Daoy (cell line): ENCODE results near the gene LONRF2.

DNA sequence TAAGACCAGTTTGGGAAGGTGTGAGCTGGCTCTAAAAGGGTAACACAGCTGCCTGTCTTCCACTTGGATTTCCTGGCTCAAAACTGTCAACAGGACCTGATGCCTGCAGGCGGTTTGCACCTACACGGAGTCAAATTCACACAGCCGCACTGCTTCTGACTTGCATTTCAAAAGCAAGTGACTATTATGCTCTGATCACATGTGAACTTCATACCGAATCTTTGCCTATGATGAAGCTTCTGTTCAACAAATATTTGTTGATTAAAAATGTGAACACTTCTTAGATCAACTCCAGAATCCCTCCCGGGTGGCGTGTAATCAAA lies 909 bp downstream of the CRACDL start:
- RAMPAGE, long total RNA: no peak

DNA sequence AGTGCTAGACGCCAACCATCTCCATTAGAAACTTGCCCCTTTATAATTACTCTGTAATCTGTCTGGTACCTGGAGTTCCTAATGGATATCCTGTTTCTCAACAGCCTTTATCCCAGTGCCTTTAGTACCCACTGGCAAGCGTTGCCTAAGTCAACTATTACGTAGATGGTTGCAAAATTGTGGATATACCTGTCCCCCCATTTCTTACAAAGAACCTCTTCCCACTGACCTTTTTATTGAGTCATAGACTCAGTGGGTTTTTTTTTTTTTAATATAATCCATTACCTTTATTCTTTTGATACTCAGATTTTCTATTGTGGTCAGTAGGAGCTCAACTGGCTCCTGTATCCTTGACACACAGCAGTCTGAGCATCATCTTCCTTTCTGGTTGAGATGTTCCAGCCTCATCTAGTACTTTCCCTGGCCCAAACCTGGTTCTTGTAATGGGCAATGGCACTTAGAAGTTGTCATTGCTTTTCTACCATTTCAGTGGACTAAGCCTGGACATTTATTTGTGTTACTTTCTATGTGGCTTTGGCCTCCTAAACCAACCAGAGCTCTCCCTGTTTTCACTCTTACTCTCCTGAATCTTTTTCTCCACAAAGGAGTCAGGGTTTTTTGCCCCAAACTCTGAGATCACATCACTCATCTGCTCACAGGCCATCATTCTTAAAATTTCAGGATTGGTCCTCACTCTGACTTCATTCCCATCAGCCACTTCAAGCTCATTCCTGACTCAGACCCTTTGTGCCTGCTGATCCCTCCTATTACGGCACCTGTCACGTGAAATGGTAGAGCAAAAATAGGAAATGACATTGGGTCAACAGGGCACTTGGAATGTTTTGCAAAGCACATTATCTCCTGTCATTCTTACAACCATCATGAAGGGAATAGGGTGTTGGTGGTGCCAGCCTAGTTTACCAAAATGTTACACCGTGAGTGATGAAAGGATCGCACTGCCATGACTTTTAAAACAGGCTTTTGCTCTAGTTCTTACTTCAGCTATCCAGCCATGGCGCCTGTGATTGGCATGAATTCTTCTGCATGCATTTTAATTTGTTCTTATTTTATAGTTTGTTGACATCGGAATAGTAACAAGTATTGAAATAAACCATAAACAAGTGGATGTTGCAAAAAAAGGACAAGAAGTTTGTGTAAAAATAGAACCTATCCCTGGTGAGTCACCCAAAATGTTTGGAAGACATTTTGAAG lies 60.9 kb downstream of the EIF5B start:
- RAMPAGE, long total RNA: no peak

DNA sequence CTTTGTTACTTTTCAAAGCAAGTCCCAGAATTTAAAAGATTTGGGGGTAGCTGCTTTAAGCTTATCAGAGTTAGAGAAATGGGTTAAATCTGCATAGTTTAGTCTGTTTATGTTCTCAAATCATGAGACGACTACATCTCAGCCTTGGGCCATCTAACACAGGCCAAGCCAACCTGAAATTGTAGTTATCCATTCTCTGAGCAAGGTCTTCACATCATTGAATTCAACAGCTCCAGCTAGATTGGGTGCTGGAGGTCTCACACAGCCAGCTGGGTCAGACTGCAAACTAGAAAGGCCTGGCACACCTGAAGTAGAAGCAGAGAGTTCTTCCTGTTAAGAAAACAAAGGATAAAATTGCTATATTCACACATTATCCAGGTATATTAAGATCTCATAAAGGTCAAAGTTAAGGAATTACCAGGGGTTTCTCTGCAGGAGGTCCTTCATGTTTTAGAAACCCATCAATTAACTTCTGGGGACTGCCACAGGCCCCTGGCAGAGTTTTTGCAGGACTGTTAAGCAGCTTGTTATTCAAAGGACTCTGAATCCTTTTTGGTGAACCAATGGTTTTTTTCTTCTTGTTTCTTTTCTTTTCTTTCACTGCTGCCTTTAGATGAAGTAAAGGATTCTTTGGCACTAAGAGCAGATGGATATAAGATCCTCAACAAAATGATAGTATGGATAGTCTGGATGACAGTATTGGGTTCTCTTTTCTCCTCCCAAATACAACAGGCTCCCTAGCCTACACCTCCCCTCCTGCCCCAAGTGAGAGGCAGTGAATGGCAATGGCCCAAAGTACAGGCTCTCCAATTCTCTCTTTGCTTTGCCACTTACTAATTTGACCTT lies 65.5 kb downstream of the EIF5B start:
- RAMPAGE, long total RNA: no peak

- RAMPAGE, long total RNA: no peak
Observed at GRCh38 chr2:99480448-99480740, 9.4 kb downstream of the REV1 start.

GRCh38 chr2:99488436-99489022 lies 1.3 kb downstream of the REV1 start:
- RAMPAGE, long total RNA: no peak

DNA sequence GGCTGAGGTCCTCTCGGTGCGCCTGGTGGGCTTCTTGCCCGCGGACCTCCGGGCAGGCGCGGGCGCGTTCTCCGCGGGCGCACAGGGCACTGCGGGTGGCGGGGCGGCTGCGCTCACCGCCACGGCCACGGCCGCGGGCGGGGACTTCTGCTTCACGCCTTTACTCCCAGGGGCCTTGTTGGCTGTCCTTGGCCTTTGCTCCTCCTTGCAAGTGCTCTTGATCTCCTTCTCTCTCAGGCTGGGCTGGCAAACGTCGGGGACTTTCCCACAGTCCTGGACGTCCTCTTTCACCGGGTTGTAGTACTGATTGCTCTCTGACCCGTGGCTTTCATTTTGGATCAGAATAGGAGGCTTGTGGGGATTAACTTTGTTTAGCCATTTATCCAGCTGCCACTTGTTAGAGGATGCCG lies 104.1 kb upstream of the REV1 start:
- RAMPAGE, long total RNA: no peak

- RAMPAGE, long total RNA: no peak
Observed at GRCh38 chr2:99971179-99971620, 171.2 kb downstream of the AFF3 start.

DNA sequence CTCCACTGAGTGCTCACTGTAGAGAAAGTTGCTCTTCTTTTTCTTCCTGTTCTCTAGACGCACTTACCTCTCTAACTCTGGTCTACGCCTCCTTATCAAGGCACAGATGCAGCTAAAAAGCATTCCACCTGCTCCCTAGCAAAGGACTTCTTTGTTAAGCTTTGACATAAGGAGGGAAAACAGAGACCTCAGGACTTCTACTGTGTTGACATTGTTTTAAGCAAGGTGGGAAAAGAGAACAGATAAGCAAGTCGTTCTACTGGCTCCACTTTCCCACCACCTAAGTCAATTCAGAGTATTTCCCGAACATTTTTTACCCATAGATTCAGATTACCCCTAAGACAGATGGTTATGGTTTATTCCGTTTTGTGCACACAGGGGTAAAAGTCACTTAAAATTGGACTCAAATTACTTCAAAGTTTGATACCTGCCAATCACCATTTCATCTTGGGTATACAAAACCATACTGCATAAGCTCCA lies 169.2 kb downstream of the AFF3 start:
- RAMPAGE, long total RNA: no peak

DNA sequence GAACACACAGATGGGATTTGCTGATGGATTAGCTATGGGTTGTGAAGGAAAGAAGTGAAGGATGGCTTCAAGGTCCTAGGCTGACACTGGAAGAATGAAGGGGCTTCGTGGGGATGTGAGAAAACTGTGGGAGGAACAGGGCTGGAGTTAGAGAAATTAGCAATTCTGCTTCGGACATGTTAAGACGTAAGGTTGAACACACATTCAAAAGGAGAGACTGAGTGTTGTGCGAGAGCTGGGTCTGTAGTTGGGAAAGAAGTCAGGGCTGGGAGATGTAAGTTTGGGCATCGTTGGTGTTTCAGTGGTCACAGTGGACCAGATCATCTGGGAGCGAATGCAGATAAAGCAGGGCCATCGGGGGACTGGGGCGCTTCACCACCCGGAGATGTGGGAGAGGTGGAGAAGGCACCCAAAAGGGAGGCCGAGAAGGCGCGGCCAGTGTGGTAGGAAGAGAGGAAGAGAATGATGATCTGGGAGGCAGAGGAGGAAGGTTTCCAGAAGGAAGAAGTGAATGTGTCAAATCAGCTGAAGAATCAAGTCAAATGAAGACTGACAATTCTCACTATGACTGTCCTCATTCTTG lies 6.4 kb downstream of the AFF3 start:
- RAMPAGE, long total RNA: no peak

- RAMPAGE, long total RNA: no peak
Observed at GRCh38 chr2:100279487-100280302, 42.6 kb downstream of the LONRF2 start.

- RAMPAGE, long total RNA: no peak
Observed at GRCh38 chr2:100321922-100323096, at the start of gene LONRF2. Gene LONRF2 (minus strand): TSS chr2:100322501.

- RAMPAGE, long total RNA: no peak
Observed at GRCh38 chr2:100554817-100555322, 7.9 kb upstream of the PDCL3 start.

GRCh38 chr2:100739725-100740291 lies 80.1 kb upstream of the NPAS2 start:
- RAMPAGE, long total RNA: no peak

DNA sequence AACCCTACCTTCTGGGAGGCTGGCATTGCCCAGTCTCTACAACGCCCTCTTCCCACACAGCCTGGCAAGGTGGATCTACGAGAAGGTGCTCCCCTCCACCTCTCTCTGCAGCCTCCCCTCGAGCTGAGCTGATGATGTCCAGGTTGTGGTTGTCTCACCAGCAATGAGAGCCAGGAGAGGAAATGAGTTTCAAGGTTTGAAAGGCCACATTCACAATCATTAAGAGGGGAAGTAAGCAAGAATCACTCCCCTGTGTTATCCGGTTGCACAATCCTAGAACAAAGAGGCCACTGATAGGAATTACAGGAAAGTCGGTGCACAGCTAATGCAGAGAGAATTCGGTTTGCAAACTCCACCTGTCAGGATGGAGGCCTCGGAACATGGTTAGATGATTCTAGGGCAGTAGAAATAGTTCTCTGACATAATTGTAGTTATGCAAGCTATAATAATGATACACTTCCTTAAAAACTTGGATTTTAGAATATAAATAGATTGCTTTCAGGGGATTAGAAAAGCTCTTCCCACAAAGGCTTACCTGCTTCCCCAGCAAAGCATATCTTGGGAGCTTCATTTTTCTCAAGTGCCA lies 39.2 kb upstream of the NPAS2 start:
- RAMPAGE, long total RNA: no peak

GRCh38 chr2:100877490-100878755 lies 58.0 kb downstream of the NPAS2 start:
- RAMPAGE, long total RNA: no peak

DNA sequence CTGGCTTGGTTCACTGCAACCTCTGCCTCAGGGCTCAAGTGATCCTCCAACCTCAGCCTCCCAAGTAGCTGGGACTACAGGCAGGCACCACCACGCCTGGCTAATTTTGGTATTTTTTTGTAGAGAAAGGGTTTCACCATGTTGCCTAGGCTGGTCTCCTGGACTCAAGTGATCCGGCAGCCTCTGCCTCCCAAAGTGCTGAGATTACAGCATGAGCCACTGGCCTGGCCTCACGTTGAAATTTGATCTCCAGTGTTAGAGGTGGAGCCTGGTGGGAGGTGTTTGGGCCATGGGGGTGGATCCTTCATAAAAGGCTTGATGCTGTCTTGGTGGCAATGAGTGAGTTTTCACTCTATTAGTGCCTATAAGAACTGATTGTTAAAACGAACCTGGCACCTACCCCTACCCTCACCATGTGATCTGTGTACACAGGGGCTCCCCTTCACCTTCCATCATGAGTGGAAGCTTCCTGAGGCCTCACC lies 15.2 kb downstream of the TBC1D8 start:
- RAMPAGE, long total RNA: no peak

GRCh38 chr2:101152322-101153119 lies 1.3 kb upstream of the TBC1D8 start:
- RAMPAGE, long total RNA: no peak

GRCh38 chr2:101205537-101206076 lies 47.1 kb upstream of the CNOT11 start:
- RAMPAGE, long total RNA: no peak

DNA sequence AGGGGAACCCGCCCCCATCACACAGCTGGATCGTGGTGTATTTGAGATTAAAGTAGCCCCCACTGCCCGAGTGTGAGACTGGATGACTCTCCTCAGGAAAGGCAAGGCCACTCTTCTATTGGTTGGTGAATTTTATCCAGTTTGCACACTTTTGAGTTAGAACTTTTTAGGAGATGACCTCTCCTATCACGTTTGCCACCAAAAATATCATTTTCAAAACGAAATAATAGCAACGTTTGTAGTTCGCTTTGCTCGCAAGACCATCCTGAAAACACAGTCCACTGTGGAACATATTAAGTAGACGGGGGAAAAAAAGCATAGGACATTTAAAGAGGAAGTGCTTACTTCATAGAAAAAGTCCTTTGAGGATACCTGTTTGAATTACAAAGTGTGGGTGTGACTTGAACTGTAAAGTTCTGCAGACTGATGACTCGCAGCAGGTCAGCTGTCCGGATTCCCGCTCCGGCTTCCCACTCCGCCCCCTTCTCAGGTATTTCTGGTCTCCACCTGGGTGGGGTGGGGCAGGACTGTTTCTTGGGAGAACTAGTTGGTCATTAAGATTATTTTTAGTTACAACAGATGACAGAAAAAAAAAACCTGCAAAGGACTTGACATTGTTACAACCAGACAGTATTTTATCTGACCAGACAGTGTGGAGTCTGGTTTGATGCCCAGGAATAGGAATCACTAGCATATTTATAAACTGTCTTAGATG lies 13.2 kb downstream of the CNOT11 start:
- RAMPAGE, long total RNA: no peak

- RAMPAGE, long total RNA: no peak
Observed at GRCh38 chr2:101268744-101269995, 16.5 kb downstream of the CNOT11 start.